Bile duct (tissue), 1 donor: ENCODE measurements around a stretch of chr7.

GRCh38 chr7:107387447-107388077 is 82.3 kb upstream of the GPR22 start:
- PRO-cap: no peak

DNA sequence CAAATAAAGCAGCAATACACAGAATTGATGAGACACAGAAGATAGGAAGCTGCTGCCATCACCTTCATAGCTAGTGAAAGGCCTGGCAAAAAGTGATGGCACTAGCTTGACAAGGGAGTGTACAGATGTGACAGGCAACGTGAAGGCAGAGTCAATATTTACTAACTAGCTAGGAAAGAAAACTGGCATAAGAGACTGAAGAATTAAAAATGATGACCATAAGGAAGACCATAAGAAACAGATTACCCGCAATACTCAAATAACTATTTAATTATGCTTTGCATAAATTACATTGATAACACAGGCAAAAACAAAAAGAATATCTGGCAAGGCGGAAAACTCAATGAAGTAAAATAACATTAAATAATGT is 9.5 kb downstream of the GPR22 start:
- PRO-cap: no peak

- PRO-cap: no peak
These were observed 462 bp upstream of the BCAP29 start for GRCh38 chr7:107579633-107579934.

DNA sequence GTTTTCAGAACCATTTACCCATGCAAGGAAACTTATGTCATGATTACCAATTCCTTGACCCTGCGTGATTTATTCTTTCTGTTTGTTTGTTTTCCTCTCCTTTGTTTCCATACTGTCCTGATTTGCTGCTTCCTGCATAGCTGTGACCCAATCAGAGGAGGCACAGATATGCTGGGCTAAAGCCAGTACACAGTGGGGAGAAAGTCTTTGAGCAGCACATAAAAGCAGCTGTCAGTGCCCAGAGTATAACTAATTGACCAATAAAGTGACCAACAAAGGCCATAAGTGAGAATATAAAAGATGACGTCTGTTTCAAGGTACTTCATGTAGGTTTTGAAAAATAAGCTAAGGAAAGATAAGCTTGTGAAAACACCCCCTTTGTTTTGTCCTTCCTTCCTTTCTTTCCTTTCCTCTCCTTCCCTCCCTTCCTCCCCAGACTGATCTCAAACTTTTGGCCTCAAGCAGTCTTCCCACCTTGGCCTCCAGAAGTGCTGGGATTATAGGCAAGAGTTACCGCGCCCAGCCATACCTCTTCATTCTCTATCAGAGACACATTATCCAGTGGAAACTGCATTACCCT is 16.9 kb downstream of the BCAP29 start:
- PRO-cap: no peak

DNA sequence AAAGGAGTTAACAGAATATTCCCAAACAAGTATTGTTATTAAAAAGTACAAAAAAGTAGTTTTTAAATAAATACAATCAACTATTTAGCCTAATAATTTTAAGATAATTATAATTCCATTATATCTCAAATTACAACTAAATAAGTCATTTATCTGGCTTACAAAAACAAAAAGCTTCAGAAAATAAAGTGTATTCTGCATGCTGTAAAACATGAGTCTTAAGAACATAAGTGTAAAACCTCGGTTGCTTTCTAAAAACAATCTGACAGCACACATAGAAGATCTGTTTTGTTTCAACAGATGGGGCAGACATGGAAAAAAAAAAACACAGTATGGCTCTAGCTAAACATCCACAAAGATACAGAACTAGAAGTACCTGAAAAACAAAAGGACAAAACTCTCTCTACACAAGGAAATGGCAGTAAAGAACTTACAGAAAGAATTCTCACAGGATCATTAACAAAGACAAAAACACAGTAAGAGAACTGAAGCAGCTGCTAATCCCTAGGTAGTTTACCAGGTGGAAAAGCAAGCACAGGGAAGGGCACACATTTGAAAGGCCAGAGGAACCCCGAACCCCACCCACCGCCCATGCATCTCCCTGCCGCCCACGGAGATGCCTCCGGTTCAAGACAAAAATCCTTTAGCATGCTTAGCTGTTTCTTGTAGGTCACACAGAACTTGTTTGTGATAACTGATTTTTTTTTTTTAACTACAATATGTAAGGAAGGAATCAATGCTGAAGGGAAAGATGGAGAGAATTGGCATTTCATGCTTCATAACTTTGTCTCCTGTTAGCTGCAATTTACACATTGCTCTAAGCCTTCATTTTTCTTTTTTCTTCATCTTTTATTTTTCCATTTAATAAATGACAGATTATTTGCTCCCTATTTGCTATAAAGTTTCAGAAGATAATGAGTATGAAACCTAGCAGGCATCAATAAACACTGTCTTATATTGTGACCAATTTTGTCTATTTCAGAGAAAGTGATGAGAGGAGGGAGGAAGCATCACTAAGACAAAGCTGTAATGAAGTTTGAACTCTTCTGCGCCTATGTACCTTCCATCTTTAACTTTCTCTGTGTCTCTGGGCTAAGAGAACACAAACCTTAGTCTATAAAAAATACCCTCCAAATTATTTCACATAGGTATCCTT is 42.7 kb downstream of the DLD start:
- PRO-cap: no peak

- PRO-cap: no peak
These were observed 50.5 kb downstream of the LAMB1 start for GRCh38 chr7:107952370-107952937.

GRCh38 chr7:108135498-108136053 is 5.4 kb upstream of the LAMB4 start:
- PRO-cap: no peak

DNA sequence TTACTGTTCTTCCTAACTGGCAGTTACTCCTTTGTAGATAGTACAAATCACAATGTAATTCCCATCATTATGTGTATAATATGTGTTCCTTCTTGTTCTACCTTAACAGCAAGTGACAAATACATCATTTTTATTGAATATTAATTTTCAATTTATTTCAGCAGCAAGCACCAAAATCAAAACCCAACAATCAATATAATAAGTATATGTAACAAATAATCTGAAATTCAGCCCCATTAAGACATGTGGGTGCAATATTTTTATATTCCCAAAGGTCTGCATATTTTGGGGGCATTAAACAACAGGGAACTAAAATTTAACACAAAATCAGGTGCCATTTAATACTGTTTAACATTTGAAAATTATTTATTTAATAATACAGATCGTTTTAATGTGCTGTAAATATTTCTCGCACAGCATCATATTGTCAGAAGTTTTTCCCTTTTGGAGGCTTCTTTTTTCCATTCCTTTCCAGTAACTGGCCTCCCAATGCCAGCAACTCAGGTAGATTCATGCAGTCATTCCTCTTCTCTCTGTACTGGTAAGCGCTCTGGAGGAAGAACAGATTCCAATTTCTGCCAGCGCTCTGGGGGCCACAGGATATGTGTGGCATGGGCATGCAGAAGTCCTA is 427.7 kb upstream of the LRRN3 start:
- PRO-cap: no peak

DNA sequence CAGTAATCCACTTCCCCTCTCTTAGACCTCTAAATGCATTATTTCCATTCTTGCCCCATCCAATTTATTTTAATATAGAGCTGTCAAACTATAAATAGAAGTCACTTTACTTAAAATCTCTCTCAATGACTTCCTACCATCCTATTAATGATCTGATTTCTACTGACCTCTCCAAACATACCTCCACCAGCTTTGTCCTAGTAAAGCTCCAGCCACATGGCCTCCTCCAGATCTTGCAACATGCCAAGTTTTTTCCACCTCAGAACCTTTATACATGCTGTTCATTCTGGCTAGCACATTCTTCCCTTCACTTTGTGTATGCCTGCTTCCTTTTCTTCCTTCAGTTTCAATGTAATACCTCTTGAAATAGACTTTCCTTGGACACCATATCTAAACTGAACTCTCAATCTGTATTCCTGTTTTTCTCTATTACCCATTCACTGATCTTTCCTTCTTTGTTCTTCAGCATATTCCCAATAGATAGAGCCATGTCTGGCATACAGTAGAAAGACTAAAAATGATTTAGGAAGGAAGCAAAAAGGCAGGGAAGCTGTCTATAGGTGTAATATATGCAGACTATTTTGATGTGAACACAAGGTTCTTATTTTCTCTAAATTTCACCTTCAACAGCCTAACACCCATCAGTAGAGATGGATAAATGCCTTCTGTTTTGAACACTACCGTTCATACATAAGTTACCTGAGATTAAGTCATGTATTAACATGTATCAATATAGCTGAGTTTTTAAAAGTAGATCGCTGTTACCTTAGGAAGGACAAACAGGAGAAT is 218.1 kb downstream of the IMMP2L start:
- PRO-cap: no peak

- PRO-cap: no peak
These were observed 168.9 kb downstream of the IMMP2L start for GRCh38 chr7:111393208-111393921.

DNA sequence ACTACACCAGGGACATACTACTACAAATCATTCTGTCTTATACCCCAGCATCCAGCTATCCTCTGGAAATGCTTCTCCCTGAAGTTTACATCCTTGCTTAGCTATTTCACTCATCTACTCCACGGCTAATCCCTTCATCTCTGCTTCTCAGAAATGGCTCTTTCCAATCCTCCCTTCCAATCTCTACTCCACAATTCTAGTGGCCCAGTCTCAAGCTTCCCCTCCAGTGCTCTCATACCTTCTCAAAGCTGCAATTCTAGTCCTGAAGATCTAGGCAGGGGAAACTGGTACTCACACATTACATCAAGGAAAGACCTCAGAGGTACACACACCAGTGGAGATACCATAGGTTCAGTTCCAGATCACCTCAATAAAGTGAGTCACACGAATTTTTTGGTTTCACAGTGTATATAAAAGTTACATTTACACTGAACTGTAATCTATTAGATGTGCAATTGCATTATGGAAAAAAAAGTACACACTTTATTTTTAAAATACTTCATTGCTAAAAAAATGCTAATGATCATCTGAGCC is 123.1 kb downstream of the IMMP2L start:
- PRO-cap: no peak

DNA sequence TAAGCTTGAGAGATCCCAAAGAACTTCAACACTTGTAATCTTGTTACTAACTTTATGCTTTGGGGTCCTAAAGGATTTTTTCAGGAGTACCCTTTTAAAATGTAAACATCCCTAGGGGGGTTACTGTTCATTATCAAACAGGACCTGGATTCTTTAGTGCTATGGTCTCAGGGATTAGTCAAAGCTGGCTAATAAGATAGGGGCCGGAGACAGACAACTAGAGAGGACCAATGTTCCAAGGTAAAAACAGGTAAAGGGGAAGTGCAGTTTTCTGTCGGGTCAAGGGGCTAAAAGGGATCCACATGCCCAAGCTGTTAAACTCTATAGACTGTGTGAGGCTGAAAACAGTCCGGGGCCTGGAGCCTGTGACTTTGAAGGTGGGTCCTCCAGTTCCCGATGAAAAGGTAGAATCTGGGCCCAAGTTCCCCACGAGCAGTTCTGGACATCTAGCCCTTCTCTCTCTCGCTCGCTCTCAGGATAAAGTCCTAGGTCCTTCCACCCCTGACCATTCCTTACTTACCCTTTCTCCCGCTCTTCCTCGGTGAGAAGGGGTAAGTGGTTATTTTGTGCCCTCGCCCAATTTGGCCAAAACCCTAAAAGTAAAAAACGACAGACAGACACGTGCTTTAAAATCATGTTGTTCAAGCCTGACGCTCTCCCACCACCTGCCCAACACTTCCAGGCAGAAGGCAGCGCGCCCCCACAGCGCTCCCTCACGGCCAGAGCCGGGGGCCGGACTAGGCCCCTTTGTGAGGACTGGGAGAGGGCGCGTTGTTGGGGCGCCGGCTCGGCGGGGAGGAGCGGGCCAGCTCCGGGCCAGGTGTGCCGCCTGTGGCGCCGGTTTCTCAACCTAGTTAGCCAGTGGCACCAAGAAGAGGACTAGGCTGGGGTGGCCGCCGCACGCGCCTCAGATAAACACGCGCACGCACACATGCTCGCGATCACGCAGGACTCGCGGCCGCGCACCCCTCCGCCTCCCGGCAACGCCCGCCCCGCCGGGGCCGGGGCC is 657 bp downstream of the IMMP2L start:
- PRO-cap: bidirectional peak, plus-strand start at position 750 of the sequence, minus-strand start at position 677 of the sequence; bidirectional peak, plus-strand start at position 983 of the sequence, minus-strand start at position 913 of the sequence

- PRO-cap: no peak
These were observed 316.0 kb upstream of the IMMP2L start for GRCh38 chr7:111878359-111878558.

- PRO-cap: no peak
These were observed 116.7 kb downstream of the DOCK4 start for GRCh38 chr7:112089116-112090288.

DNA sequence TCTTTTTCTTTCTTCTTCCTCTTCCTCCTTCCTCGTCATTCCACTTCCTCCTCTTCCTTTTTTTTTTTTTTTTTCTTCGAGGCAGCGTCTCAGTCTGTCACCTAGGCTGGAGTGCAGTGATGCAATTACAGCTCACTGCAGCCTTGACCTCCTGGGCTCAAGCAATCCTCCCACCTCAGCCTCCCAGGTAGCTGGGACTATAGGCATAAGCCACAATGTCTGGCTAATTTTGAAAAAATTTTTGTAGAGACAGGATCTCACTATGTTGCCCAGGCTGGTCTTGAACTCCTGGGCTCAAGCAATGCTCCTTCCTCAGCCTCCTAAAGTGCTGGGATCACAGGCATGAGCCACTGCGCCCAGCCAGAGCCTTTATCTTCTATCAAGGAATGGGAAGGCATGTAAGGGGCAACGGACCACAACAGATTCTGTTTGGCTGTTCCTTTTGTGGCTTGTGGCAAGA is 100.5 kb downstream of the DOCK4 start:
- PRO-cap: no peak

- PRO-cap: no peak
These were observed 55.8 kb downstream of the DOCK4 start for GRCh38 chr7:112150188-112151061.

- PRO-cap: no peak
These were observed 103.9 kb upstream of the IFRD1 start for GRCh38 chr7:112346277-112346896.

DNA sequence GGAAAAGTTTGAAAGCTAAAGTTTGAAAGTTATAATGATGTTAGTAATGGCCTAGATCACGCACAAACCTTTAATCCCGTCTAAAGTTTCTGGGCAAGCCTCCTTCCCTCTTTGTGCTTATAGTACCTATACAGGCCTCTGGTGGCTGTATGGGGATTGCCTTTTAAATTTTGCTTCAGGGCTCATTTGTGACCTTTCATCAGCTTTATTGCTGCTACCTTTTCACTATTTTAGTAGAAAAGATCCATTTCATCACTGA is 2.2 kb downstream of the IFRD1 start:
- PRO-cap: no peak

DNA sequence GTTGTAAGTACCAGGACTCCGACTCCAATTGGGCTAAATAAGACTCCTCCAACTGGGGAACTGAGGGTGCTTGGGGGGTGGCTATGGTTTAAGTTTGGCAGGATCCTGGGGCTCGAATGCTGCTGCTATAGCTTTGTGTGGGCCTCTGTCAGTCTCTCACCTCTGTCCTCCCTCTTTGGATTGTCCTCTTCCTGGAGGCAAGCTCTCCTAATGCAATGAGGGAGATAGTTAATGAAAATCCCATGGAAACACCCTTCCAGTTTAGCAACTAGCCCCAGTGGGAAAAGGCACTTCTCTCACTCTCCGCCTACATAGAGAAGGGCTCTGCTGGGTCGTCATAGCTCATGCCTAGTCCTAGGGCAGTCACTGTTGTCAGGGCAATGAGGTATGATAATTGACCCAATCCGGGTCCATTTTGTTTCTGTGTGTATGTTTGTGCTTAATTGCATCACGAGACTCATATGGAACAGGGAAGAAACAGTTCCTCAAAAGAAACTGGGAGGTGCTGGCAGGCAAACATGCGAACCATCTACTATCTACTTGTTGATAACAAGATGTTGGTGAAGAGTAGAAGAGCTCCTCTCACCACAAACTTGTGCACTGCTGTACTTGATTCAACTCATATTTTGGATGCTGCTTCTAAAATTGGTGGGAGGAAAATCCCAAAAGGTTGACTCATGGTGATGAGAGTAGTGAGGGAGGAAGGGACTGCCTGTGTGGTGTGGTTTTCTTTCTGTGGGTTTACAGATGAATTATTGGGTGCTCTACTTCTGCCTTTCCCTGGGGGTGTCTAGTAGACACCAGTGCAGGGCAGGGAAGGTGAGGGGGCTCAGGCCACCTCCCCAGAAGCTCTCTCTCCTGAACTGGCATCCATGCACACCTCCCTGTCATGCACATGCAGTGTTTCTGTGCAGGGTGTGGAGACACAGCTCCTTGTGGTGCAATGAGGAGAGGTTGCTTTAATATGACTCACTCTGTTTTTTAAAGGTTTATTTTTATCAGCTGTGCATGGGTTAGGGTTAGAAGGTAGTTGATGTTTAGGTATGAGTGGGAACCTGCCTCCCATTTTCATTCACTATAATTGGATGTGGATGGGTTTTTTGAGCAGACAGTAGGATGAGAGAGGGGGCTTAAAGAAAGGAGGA is 29.3 kb downstream of the LSMEM1 start:
- PRO-cap: no peak

DNA sequence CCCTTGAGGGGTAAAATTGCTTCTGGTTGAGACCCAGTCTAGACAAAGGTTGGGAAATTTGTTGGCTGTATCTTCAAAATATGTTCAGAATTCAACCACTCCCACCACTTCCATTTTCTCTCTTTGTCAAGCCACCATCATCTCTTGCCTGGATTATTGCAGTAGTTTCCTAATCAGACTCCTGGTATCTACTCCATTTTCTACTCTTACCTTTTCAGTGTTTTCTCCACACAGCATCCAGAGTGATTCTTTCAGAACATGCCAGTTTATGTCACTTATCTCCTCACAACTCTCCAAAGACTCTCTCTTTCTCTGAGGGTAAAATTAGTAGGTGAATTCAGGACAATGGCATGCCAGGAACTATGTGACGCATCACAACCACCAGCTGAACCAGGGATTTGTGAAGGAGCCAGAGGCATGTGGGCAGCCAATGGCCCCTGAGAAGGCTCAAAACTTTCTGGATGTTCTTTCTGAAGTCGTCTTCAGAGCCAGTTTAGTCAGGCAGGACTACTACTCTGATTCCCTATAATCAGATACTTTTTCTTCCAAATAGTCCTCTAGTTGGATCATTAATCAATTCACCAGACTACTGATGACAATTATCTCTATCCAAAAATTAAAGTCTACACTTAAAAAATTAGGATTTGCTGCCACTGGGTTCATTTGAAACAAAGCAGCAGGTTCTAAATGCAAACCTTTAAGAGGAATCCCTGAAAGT is 55.8 kb upstream of the BMT2 start:
- PRO-cap: no peak